Neutrophil (primary cell): Measurements from ENCODE around the genes PRKX and TLR7.

DNA sequence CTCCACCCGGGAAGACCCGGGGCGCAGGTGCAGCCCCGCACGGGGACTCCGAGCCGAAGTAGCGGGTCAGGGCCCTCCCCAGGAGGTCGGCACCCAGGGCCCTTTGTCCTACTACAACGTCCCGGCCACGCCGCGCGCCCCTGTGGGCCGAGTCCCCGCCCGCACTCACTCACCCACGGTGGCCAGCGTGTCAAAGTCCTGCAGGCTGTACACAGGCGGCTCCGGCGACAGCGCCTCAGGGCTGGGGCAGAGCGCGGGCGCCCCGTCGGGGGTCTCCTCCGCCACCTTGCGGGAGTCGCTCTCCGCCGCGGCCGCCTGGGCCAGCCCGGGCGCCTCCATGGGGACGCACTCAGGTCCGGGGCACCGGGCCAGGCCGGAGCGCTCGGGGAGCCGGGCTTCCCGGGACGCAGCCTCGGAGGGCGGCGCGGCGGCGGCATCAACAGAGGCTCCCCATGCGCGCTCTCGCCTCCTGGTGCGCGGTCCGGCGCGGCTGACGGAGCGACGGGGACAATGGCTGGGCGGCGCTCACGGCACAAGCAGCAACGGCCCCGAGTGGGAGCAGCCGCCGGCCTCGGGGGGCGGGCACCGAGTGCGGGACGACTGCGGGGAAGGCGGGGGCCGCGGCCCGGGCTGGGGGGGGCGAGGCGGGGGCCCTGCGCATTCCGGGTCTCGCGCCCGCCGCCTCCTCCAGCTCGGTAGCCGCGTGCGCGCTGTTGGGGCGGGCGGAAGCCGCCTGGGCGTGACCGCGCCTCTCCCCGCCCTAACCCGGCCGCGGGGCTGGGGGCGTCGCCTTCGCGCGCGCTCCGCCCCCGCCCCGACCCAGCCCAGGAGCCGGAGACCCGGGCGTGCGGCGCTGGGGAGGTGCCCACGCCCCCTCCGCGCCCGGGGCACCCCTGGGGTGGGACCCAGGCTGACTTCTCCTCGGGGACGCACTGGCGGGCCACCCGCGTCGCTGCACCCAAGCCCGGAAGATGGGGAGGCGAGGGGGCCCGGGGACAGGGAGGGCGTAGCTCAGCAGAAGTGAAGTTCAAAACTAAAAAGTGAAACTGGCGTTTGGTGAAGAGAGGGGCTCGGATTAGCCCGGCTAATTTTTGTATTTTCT is at the start of gene PRKX:
Gene PRKX, minus strand, starts transcription at position 735 of the 1,102 bp plus-strand sequence.
- PRO-cap: unidirectional peak, minus-strand start at position 694 of the sequence; unidirectional peak, plus-strand start at position 1,036 of the sequence

DNA sequence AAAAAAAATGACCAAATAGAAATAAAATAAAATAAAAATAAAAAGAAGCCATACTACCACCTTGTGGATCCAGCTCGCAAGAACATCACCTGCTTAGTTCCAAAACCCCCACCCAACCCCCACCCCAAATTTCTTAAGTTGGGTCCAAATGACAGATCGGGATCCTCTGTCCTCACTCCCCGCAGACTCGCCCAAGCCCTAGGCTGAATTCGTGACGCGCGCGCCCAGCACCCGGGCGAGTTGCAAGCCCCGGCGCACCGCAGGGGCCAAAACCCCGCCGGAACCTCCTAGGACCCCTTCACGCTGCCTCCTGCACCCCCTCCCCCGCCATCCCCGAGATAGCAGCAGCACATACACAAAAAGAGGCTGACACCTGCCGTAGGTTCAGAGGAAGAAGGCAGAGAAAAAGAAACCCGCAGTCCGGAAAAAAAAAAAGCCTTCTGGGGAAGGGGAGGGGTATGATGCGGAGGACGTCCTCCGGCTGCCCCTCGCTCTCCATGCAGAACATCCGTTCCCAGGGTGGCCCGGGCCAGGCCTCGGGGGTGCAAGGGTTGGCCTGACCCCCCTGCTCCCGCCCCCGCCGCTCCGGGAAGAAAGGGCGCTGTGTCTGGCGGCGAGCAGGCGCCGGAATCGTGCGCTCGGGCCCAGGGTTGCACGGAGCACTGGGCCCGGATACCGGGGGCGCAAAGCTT is 2.6 kb downstream of the NLGN4X start:
- PRO-cap: no peak

- PRO-cap: no peak
Measured at GRCh38 chrX:6389013-6389216, 146.0 kb downstream of the VCX3A start.

GRCh38 chrX:7083976-7084605 is 63.4 kb upstream of the STS start:
- PRO-cap: no peak

DNA sequence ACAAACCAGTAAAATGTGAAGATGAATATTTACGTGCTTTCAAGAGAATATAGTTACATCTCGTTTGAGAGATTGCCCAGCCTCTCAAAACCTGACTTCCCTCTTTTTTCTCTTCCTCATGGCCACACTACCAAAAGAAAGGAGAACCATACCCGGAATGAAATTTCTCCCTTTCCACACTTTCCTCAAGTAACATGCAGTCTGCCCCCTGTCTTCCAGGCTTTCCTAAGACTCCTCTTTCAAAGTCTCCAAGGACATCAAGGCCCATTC is 50.6 kb downstream of the ANOS1 start:
- PRO-cap: no peak

- PRO-cap: no peak
Measured at GRCh38 chrX:9352239-9352751, 112.6 kb upstream of the TBL1X start.

- PRO-cap: no peak
Measured at GRCh38 chrX:9456363-9457023, 8.4 kb upstream of the TBL1X start.

DNA sequence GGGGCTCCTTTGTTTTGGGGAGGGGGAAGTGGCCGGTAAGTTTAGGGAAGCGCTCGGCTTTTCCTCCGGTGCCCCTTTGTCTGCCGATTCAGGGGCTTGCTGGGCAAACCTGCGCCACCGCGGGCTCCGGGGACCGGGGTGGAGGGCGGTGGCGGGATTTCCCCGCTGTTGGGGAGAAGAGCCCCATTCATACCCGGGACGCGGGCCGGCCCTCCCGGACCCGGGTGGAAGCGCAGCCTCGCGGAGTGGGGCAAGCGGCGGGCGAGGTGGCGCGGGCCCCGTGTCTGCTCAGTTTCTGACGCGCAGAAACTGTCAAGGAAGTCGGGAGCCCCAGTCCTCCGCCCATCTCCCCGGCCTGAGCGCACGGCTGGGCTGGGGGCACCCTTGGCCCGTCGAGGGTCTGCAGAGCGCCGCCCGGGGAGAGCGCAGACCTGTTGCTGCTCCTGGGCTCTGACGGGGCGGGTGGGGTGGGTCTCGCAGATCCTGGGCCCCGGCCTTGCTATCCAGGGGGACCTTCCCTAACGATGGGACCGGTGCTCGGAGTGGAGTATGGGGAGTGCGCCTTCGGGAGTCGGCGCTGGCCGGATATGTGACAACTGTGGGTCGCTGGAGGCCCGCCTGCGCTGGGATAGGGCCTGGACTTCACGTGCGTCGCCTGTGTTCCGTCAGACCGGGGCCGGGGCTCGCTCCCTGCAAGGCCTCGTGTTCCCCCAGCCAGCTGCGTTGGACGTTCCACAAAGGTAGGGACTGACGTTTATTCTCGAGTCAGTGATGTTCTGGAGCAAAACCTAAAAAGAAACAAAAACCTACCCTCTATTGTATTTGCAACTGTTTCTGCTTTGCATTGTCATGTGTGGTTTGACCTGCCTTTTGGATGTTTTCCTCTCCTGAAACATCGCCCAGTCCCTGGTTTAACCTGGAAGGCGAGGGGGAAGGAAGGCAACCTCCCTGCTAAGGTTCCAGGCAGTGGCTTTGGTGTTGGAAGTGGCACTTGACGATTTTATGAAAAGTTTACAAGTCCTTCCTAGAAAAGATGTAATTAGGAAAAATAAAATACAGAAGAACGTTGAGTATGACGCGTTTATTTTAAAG is 1.2 kb downstream of the TBL1X start:
- PRO-cap: unidirectional peak, minus-strand start at position 297 of the sequence

DNA sequence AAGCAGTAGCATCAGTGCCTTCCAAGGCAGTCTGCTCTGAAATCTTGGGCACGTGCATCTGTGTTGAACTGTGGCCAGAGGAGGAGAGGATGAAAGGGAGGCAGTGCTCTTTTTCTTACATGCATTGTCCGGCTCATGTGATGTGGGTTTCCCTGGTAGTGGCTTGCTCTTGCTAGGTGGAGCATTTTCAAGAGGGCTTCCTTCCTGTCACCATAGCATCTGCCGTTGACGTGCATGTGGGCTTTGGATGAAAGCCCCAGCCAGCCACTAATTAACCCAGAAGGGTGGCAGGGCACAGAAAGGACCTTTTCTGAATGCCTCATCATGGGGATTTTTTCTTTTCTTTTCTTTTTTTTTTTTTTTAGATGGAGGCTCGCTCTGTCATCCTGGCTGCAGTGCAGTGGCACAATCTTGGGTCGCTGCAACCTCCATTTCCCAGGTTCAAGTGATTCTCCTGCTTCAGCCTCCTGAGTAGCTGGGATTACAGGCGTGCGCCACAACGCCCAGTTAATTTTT is 121.3 kb downstream of the GPR143 start:
- PRO-cap: no peak

DNA sequence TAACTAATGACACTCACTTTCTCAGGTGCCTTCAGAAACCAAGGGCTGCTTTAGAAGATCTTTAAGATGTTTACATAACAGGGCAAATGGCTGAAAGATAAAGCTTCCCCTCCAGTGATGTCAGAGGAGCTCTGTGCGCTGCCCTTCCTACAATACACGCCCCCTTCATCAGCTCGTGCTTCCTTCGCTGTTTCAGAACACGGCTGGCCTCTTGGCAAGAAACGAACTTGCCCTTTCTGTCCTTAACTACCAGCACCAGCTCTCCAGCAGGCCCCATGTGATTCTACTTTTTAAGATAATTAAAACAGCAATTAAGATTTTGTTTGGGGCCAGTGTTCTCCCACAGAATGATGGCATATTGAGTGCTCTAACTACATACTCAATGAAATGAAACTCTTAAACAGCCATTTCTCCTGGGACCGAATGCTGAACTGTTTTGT is 118.9 kb downstream of the GPR143 start:
- PRO-cap: no peak

- PRO-cap: no peak
Measured at GRCh38 chrX:9677029-9677775, 88.4 kb downstream of the GPR143 start.

DNA sequence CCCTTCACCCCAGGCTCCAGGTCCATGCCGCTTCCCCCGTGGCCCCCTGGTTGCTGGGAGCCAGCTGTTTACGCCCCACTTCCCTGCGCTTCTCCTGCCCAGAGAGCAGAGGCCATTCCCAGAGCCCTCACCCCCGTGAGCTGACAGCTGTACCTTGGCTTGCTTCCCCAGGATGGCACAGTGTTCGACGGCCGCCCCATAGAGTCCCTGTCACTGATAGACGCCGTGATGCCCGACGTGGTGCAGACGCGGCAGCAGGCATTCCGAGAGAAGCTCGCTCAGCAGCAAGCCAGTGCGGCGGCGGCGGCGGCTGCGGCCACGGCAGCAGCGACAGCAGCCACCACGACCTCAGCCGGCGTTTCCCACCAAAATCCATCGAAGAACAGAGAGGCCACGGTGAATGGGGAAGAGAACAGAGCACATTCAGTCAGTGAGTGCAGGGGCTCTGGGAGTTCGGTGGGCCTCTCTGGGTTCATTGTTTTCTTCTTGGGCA is 77.8 kb downstream of the GPR143 start:
- PRO-cap: no peak

DNA sequence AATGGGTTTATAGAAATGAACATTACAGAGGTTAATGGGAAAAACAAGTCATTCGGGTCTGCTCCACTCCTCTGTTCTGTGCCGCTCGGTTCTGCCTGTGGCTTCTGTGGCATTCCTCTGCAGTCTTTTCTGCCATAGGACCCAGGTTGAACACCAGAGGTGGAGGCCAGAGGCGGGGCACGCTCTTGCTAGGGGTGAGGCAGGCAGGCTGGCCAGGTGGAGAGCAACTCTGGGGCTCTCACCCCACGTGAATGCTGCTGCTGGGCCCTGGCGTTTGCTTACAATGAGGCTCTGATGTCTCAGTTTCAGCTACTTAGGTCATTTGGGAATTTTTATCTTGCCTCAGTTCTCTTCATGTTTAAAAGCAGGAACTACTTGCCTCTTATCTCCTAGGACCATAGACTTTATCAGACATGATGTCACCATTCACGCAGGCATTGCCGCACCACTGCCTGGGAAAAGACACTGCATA is 84.6 kb upstream of the CLDN34 start:
- PRO-cap: no peak

GRCh38 chrX:10197764-10198269 is 41.0 kb downstream of the CLCN4 start:
- PRO-cap: no peak

DNA sequence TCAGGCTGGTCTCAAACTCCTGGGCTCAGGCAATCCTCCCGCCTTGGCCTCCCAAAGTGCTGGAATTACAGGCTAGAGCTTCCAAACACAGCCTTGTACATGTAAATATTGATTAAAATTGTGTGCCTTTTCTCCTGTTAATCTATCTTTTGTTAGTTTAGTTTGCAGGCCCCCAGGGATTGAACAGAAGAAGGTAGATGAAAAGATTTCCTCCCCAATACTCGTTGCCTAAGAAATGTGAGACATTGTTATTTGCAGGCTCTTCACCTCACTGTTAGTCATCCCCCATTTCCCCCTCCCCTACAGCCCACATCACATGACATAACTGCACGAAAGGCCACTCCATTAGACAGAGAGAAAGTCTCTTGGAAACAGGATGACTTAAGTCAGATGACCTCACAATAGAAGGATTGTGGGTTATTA is 13.3 kb upstream of the MID1 start:
- PRO-cap: no peak

GRCh38 chrX:10681249-10681585 is 60.8 kb upstream of the MID1 start:
- PRO-cap: no peak

- PRO-cap: no peak
Measured at GRCh38 chrX:11351347-11352350, 58.4 kb downstream of the AMELX start.

DNA sequence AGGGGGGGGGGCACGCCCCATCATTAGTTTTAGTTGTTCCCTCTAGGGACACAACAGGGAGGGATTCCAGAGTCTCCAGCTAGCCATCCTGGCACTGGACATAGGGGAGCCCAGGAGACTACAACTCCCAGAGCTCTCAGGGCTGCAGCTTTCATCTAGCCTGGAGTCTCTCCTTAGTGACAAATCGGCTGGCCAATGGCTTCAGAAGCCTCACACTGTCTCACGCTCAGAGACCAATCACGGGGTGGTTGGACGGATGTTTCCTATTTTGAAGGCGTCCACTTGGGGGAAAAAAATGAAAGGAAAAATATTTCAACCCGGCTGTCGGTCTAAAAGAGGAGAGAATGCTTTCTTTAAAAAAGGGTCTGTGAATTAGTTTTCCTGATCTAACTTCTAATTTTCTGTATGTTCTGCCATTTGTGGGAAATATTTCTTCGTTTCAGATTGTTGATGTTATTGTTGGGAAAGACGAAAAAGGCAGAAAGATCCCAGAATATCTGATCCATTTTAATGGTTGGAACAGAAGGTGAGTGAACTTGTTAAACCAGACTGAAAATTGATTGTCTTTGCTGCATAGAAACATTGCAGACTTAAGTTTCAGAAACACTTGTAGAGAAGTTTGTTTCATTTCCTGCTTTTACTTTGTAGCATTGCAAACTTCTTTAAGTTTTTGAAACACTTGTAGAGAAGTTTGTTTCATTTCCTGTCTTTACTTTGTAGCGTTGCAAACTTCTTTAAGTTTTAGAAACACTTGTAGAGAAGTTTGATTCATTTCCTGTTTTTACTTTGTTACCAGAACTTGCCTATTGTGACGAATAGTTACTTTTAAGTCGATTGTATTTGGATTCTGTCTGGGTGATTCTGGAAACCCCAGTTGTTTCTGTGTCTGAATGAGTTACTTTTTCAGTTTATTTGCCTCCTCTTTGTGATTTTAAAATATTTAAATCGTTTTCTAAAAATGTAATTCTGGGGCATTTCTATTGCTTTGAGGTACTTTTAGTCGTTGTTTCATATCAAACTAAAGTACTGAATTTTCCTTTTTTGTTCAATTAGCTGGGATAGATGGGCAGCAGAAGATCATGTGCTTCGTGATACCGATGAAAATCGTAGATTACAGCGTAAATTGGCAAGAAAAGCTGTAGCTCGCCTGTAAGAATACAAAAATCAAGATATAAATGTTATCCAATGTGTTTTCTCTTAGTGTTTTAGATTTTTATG is 1.7 kb downstream of the MSL3 start:
- PRO-cap: no peak

GRCh38 chrX:12866775-12867217 is at the start of gene TLR7:
TLR7 (plus strand) TSS chrX:12867072.
- PRO-cap: no peak

- PRO-cap: no peak
Measured at GRCh38 chrX:12967794-12968115, 7.2 kb upstream of the TMSB4X start.